ENCODE data around the genes SERPING1, TMX2 and OR6Q1.

DNA sequence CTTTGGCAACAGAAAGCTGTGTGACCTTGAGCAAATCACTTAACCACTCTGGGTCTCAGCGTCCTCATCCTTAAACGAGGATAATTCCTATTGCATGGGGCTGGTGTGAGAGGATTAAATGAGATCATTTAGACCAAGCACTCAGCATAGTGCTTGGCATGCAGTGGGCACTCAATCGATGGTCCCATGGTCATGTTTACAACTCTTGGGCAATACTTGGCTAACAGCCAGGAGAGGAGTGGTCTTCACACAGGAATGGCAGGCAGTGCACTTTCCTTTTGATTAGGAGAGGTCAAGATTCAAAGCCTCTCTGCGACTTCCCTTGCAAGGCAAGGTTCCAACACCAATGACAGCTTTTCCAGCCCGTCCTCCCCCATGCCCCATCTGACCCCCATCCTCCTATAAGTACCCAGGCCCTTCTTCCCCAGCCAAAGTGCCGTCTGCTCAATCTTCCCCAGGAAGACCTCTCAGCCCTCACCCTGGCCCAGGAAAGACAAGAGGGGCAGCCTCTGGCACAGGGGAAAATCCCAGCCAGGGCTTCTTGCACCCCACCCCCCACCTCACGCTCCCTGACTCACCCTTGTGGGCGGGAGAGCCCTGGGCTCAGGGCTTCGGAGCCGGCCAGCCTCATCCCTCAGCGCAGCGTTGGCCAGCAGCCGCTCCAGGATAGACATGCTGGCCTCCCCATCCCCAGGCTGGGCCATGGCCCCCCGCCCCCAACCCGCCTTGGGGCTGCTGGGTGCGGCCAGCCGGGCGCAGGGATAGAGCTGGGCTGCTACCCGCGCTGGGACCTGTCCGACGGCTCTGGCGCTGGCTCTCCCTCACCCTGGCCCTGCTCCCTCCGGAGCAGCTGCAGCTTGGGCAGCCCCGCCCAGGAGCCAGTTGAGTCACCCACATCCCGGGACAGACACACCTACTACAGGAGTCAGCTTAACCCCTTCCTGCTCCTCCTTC, 13.8 kb downstream of the TNKS1BP1 start:
- RRBS, 2 experiments = 1% methylated on average over 8 of the region's 26 CpGs

GRCh38 chr11:57321678-57322141, 3.0 kb downstream of the TNKS1BP1 start:
- RRBS, 2 experiments = no CpG with 5 or more reads among the region's 4 CpGs

- RRBS, 2 experiments = no CpG with 5 or more reads among the region's 8 CpGs
These were observed 2.9 kb upstream of the TNKS1BP1 start for GRCh38 chr11:57327584-57328037.

- RRBS, 2 experiments = no CpG with 5 or more reads among the region's 7 CpGs
These were observed 3.0 kb upstream of the SLC43A3 start for GRCh38 chr11:57429810-57430523.

- RRBS, 2 experiments = no CpG with 5 or more reads among the region's 5 CpGs
These were observed 15.4 kb downstream of the RTN4RL2 start for GRCh38 chr11:57475734-57476074.

DNA sequence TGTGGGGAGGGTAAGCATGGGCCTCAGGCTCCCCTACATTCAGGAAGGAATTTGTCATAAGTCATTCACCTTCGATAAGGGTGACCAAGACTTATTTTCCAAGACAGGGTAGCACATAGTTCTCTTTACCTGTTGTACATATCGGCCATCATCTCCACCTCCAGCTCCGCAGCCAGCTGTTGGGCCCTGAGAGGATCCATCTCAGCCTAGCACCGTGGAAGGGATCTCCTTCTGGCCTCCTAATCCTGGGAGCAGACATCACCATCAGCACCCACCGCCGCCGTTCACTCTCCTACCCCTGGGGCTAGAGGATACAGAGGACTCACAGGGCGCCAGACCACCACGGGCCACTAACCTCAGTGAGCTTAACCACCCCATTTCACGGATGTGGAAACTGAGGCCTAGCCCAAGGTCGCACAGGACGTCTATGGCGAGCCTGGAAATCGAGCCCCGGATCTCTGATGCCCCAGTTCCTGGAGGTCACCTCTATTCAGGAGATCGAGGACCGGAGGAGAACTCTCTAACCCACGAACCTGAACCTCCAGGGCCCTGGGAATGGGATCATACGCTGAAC, 477 bp downstream of the TIMM10 start:
- RRBS, 2 experiments = 1 to 3% methylated on average over 4 of the region's 19 CpGs

DNA sequence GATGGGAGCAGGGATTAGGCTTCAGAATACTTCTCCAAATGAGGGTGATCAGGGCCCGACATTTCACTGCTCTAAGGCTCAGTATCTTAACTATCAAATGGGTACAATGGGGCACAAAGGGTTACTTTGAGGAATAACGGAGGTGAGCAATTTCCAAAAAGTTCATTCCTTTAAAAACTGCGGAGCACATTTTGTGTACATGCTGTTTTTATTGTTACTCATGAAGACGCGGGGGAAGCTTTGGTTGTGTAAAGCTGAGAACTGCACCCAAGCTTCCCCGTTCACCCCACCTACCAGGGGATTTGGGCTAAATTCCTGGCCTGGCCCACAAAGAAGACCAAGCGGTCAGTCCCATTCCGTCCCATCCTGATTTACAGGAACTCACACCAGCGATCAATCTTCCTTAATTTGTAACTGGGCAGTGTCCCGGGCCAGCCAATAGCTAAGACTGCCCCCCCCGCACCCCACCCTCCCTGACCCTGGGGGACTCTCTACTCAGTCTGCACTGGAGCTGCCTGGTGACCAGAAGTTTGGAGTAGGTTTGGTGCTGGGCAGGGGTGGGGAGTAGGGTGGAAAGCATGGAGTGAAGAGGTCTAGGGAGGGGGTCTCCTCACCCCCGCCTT, at the start of gene SERPING1:
SERPING1 (plus strand) TSS at position 498 of the 623 bp plus-strand sequence.
- RRBS, 2 experiments = no CpG with 5 or more reads among the region's 12 CpGs

DNA sequence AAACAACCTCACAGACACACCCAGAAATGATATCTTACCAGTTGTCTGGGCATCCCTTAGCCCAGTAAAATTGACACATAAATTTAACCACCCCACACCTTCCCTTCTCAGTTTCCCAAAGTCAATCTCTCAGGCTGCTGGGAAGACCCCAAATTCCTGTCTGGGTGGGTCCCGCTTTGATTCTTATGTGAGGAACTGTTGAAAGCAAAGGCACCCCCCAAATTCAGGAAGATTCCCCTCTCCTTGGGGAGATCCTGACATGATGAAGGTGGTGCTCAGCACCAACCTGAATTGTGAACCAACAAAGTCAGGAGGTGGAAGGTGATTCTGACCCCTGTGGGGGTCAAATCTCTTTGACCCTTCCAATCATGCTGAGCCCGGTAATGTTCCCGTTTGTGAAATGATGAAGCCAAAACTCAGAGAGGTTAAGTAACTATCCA, 18.9 kb downstream of the SERPING1 start:
- RRBS, 2 experiments = no CpG with 5 or more reads among the region's 3 CpGs

DNA sequence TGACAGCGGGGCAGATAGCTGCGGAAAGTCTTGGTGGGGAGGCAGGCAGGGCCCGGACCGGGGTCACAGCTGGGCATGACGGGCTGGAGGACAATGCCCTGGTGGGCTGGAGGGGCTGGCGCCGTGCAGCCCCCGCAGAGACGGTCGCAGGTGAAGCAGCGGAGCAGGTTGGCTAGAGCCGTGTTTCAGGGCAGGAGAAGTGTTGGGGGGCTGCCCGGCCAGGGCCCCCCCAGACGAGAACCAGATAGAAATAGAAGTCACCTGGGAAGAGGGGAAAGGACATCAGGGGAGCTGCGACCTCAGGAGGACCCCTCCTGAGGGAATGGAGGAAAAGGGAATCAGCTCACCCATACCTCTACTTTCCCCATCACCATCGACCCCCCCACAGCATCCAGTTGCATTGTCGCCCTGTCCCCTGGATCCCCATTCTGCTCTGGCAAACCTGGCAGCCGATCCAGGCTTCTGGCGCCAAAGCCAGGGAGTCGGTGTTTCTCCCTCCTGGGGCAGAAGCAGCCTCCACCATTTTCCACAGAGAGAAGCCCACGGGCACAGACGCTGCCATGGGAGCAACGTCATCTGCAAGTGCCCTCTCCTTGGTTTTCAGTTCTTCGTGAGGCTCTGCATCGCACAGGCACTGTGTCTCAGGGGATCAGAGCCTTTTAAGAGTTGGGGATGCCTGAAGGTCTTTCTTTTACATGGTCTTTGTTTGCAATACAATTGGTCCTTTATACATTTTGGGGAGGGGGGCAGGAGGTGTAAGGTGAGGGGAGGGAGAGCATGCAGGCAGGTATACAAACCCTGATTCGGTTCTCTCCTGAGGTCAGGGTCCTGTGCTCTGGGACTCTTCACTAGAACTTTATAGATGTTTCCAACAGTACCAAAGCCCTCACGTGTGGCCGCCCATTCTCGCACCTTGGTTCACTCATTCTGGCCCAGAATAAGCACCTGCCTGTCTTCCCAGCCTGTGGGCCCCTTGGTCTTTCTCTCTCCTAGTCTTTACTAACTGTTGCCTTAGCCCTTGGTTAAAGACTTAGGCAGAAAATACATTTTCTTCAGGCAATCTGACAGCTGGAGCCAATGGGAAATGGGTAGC, 2.3 kb downstream of the YPEL4 start:
- RRBS, 2 experiments = no CpG with 5 or more reads among the region's 29 CpGs

DNA sequence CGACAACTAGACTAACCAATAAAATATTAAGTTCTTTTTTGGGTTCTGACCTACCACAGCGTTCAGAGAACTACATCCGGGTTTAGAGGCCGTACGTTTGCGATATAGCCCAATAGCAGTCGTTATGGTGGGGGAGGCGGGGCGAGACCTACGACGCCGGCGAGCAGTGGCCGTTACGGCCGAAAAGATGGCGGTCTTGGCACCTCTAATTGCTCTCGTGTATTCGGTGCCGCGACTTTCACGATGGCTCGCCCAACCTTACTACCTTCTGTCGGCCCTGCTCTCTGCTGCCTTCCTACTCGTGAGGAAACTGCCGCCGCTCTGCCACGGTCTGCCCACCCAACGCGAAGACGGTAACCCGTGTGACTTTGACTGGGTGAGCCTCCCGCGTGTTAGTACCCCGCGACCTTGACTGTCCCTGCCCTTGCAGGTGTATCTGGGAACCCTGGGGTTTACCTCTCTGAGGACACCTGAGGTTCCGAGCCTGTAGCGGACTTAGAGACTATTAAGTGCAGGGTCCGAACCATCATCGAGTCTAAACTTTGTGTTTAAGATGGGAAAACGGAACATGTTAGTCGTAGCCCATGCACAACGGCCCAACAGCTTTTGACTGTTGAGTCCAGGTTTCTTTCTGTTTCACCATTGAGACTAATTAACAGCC, at the start of gene TMX2:
TMX2 (plus strand) TSS at position 162 of the 661 bp plus-strand sequence.
- RRBS, 2 experiments = under 1 to 1% methylated on average over 9 of the region's 43 CpGs

GRCh38 chr11:57741782-57742448, 624 bp downstream of the SELENOH start:
- RRBS, 2 experiments = no CpG with 5 or more reads among the region's 35 CpGs

- RRBS, 2 experiments = no CpG with 5 or more reads among the region's 6 CpGs
These were observed 862 bp downstream of the CTNND1 start for GRCh38 chr11:57762492-57762836.

GRCh38 chr11:57772325-57772859, 10.8 kb downstream of the CTNND1 start:
- RRBS, 2 experiments = no CpG with 5 or more reads among the region's 4 CpGs

DNA sequence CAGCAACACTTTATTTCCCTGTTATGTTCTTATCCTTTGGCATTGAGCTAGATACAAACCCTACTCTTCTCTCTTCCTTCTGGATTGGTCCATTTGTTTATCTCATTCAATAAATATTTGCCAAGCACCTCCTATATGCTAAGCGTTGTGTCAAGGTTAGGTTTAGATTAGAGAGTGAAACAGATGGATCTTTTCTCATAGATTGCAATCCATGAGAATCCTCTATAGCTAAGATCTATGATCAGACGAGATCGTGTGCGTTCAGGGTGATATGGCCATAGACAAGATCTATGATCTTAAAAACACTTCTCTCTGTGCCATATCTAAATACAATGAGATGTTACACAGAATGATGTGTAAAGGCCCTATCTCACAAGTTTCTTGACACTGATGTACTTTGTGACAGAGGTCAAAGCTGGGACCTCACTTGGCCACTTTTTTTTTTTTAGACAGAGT, 57.8 kb downstream of the CTNND1 start:
- RRBS, 2 experiments = no CpG with 5 or more reads among the region's 4 CpGs

DNA sequence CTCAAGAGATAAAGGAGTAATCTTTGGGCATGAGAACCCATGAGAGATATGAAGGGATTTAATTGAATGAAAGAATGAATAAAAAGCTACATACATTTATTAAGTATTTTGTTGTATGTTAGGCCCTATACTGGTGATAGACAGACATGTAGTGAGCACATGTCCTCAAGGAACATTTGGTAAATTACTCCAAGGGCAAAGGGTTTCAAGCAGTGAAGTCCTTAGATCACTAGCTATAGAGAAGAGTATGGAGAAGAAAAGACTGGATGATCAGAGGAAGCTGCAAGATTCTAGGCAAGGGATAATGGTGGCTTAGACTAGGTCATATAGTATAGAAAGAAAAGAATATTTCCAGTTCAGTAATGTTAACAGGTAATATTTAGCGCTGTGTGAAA, 64.4 kb downstream of the CTNND1 start:
- RRBS, 2 experiments = no CpG with 5 or more reads among the region's 1 CpG

GRCh38 chr11:58004449-58005203, 19.1 kb upstream of the OR9Q1 start:
- RRBS, 2 experiments = no CpG with 5 or more reads among the region's 6 CpGs

DNA sequence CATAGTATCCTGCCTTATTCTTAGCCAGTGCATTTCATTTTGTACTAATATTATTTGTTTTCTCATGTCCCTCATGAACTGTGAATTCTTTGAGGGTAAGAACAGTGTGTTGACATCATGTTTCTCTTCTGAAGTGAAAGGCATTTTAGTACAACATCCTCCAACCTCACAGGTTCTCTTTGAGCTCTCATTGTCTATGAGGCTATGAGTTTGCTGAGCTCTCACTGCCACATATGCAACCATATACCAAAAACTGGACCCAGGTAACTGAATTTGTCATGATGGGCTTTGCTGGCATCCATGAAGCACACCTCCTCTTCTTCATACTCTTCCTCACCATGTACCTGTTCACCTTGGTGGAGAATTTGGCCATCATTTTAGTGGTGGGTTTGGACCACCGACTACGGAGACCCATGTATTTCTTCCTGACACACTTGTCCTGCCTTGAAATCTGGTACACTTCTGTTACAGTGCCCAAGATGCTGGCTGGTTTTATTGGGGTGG, at the start of gene OR6Q1:
OR6Q1 (plus strand) TSS at position 234 of the 504 bp plus-strand sequence.
- RRBS, 2 experiments = no CpG with 5 or more reads among the region's 2 CpGs

- RRBS, 2 experiments = no CpG with 5 or more reads among the region's 9 CpGs
These were observed 16.3 kb upstream of the OR5B21 start for GRCh38 chr11:58523986-58524871.

DNA sequence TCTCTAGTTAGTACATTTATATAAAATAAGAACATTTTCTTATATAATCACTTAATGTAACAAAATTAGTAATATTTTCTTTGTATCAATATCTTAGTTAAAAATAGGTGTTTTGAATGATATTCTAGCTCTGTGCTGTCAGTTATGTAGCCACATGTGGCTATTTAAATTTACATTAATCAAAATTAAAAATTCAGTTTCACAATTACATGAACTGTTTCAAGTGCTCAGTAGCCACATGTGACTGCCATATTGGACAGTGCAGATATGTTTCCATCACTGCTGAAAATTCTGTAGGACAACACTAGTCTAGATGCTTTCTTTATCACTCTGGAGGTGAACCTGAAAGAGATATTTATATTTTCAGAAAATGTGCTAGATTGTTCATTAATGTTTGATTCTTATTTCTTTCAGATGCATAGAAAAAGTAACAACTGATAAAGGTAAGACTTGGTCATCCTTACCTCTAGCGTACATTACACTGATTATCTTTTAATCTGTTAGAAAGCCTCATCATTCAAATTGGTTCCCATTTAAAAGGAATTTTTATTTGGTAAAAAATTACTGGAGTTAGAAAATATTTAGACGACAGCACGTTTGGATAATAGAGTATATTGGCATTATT, 5.7 kb downstream of the ZFP91 start:
- RRBS, 2 experiments = no CpG with 5 or more reads among the region's 3 CpGs

GRCh38 chr11:58727054-58727683, 4.6 kb downstream of the GLYAT start:
- RRBS, 2 experiments = no CpG with 5 or more reads among the region's 2 CpGs